Skeletal muscle satellite cell (primary cell): ENCODE measurements around a stretch of chr13.

GRCh38 chr13:30681710-30682293 is 53.5 kb upstream of the ALOX5AP start:
- CAGE, long polyA plus RNA = no peak

- CAGE, long polyA plus RNA = no peak
Observed at GRCh38 chr13:30745932-30746316, 10.6 kb downstream of the ALOX5AP start.

DNA sequence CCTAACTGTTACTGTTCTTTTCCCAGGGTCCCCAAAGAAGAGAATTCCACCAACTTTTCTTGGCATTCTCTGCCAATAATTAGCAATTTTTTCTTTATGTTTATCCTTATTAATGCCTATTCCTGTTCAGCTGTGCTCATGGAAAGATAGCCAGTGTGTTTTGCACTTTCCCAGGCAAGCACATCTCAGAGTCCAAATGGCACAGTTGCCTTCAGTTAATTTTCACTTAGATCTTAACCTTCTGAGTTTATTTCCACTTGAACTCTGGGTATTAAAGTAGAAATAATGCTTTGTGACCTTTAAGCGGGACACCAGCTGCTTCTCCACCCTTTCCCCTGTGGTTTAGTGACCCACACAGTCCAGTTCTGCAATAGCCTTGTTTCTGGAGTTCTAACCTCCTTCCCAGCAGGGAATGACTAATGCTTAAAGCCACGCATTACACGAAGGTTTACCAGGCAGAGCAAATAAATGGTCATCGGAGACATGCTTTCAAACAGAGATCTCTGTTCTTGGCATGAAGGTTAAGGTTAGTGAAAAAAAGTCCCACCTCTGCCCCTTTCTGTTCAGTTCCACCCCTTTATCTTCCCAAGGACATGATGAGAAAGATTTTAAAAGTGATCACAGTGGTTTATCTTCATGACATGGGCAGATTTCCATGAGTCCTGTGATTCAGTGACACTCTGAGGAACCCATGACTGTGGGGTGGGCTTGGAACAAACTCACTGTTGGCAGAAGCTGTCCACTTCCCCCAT is 25.3 kb upstream of the MEDAG start:
- CAGE, long polyA plus RNA = no peak

DNA sequence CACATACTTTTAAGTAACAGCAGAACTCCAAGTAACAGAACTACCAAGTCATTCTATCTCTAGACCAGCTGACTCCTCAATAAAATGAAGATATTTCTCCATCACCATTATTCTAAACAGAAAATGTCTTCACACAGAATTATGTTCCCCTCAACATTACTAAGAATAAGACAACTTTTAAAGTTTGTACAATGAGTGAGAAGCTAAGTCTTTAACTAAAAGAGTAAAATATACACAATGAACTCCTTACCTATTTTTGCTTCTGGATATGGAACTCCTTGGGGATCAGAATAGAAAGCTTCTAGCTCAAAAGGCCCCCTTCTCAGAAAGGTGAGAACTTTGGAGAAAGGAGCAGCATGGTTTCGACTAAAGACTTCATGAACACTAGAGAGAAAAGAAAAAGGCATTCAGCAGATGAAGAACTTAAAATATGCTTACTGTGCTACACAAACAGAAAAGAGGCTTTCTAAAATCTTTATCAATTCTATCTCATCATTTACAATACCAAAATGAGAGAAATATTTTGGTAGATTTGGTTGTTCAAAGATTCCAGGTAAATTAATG is 13.9 kb downstream of the HSPH1 start:
- CAGE, long polyA plus RNA = no peak

DNA sequence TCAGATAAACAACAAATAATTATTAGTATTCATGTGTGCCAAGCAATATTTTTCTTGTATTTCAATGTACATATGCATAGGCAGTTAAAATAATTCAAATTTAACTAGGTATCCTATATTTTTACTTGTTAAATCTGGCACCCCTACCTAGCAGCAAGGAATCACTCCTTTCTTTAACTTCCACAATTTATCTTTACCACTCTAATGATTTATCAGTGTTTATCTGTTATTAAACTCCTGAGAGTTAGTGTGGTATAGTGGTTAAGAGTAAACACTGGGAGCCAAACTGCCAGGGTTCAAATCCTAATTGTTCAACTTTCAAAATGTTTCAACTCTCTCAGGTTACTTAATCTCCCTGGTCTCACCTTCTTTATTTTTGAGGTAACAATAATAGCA is 84.4 kb upstream of the RXFP2 start:
- CAGE, long polyA plus RNA = no peak

GRCh38 chr13:31965464-31966285 is 65.9 kb upstream of the FRY start:
- CAGE, long polyA plus RNA = no peak

DNA sequence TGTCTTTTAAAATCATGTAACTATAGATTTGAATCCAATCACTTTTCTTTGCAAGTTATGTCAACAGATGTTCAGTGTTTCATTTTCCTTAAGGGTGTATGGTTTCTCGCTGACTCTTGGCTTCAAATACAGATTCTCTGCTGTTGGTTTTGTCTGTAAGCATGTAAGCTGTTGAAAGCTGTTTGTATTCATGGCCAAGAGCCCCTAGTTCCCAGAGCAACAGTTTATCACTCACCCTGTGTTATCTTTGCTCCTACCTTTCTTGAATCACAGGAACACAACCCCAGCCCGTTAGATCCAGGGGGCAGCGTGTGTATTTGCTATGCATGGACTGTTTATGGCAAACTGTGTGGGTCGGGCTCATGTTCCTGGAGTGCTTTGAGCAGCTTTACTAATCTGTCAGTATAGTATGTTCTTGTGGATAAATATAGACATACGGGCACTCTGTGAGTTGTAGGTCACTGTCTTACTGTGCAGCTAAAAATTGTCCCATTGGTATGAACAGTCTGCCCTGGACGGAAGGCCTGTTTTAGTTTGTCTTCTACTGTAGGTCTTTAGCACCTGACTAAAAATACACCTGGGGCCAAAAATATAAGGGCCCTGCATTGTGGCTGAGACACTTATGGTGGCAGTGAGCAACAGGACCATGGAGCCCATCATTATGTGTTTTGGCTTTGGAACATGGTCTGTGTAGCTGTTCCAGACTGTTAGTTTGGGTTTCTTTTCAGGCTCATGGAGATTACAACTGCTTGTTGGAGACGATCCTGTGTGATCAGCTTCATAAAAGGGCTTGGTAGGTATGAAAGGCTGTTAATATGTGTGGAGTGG is 29.0 kb downstream of the FRY start:
- CAGE, long polyA plus RNA = no peak

GRCh38 chr13:32159195-32159520 is 127.6 kb downstream of the FRY start:
- CAGE, long polyA plus RNA = no peak

- CAGE, long polyA plus RNA = no peak
Observed at GRCh38 chr13:32262654-32262859, 52.6 kb downstream of the ZAR1L start.

DNA sequence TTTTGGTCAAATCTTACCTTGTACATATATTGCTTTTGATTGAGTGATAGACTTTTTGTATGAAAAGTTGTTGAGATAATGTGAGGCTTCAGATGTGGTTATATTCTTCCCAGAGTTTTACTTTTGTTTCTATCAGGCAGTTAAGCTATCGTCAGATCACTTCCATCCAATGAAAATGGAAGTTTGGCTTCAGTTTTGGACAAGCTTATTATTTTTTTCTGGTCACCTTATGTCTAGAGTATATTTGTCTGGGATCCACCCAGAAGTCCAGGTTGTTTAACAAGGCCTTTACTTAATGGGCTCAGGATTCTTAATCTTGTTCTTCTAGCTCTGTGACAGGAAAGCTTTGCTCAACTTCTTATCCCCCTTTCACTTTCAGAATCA is 150.8 kb downstream of the PDS5B start:
- CAGE, long polyA plus RNA = no peak

- CAGE, long polyA plus RNA = no peak
Observed at GRCh38 chr13:32807201-32807488, 209.1 kb upstream of the KL start.

DNA sequence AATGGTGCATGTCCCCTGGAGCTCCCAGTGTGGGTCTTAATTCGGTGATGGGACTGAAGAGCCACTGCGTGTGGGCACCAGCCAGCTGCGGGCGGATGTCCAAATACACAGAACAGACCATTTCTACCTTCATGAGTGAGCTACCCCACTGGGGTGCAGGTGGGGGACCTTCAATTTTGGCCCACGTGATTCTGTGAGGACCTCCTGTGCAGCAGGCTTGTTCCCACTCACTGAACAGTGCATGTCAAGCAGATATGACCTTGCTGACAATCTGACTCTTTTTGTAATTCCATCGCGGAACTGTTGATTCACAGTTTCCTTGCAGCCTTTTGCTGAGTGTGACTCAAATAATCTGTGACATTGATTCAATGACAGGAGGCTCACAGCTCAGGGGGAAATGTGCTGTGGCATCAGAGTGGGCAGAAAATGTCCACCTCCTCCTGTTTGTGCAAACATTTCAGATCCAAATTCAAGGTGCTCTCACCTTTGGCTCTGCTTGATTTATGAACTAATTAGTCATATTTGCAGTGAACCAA is 170.2 kb upstream of the KL start:
- CAGE, long polyA plus RNA = no peak

DNA sequence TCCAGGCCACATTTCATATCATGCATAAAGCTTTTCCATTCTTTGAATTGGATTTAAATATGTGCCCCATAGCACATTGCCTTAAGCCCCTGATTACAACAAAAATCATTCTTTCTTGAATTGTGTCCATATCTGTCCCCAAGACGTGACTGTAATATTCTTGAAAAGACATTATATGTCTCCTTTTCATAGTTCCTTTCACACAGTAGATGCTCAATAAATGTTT is 86.5 kb downstream of the STARD13 start:
- CAGE, long polyA plus RNA = no peak

GRCh38 chr13:33204204-33205317 is 81.0 kb downstream of the STARD13 start:
- CAGE, long polyA plus RNA = no peak

DNA sequence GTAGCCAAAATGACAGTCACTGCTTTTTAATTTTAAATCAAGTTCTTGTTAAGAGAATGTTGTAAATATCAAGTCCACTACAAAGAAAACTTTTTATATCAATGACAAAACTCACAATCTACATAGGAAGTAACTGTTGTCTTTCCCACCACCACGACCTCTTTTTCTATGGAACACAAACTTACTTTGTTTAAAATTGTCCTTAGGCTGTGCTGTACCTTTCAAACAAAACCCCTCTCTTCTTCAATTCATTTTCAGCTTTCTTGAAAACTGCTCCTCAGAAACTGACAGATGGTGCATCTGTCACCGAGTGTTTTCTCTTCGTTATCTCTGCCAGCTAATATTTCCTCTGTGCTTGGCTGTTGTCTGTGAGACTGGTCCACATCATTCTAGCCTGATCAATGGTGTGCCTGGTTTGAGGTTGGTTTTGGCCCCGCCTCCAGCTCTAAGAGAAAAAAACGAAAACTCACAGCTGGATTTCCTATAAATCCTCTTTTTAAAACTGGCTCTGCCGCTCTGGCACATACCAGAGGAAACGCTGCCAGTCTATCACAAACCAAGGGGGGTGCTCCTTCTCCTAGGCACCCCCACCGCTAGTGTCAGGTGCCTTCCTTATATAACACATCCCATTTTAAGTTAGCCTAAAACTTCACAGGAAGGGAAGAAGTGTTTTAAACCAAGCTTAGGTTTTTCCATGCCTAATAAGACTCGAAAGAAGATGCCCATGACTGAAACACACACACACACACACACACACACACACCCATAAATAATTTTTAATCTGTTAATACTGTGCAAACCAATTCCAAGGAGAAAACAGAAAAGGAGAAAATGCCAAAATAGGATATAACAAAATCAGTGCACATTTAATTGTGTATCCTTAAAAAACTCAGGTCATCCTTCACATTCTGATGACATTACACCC is 79.7 kb downstream of the STARD13 start:
- CAGE, long polyA plus RNA = no peak

DNA sequence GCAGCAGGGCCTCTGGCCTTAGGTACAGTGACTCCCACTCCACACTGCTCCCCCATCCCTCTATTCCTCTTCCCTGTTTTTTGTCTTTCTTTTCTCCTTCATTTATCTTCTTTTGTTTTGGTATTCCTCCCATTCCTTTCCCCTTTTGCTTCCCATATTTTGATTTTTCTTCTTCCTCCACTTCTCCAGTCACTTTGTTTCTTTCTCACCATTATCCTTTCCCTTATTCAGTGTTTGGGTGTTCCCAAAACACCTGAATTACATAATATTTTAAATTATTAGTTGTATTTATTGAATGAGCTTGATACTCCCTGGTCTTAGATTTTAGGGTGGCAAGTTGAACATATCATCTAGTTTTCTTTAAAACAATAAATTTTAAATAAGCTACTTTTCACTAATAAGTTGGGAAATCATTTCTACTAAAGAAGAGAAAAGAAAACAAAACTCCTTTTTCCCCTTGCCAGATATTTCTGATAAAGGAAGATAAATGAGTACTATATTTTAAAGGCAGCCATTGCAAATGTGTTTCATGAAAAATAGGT is 36.9 kb downstream of the STARD13 start:
- CAGE, long polyA plus RNA = no peak

DNA sequence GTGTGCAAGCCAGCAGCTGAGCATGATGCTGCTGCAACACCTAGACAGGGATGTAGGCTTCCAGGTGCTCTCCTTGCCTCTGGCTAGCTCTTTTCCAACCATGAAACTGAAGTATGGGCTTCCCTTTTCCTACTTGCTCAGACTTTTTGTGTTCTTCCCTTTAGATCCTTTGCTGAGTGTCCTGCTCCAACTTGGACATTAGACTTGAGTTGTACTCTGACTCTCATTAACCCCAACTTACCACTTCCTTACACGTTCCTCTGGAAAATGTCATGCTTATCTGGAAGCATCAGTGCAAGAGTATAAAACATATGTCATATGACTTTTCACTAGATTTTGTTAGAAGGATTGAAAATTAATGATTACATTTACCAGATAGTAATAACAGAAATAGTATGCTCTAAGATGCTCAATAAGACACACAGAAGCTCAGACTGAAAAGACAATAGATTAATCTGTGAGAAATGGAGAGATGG is 161.8 kb upstream of the STARD13 start:
- CAGE, long polyA plus RNA = no peak

DNA sequence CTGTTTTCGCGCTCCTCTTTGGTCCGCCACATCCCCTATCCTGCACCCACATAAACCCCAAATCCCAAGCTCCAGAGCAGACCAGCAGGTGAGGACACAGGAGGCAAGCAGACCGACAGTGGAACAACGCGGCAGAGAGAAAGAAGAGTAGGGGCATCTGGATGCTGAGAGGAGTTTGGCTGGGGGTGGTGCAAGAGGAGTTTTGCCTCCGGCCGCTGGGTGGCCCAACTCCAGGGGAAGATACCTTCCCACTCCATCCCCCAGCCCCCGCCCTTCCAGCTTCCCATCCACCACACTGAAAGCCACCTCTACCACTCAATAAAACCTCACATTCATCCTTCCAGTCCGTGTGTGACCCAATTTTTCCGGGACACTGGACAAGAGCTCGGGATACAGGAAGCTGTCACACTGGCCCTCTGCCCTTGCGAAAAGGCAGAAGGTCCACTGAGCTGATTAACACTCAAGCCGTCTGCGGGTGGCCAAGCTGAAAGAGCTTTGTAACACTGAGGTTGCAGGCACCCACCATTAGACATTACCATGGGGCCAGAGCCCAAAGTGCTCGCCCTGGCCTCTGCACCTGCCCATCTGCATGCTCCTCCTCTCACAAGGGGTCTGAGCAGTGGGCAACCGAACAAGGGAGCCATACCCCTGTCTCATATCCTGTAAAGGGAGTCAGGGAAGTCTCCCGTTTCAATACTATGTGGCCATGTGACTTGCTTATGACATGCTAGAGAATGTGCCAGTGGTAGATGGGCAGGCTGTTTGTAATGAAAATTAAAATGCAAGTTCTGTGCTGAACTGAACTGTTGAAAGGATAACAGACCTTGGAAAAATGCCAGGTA is 205.0 kb upstream of the STARD13 start:
- CAGE, long polyA plus RNA = no peak

GRCh38 chr13:33537640-33538423 is 252.3 kb upstream of the STARD13 start:
- CAGE, long polyA plus RNA = no peak

GRCh38 chr13:33634430-33634866 is 183.5 kb upstream of the RFC3 start:
- CAGE, long polyA plus RNA = no peak